ENCODE measurements around the gene STAC3.

DNA sequence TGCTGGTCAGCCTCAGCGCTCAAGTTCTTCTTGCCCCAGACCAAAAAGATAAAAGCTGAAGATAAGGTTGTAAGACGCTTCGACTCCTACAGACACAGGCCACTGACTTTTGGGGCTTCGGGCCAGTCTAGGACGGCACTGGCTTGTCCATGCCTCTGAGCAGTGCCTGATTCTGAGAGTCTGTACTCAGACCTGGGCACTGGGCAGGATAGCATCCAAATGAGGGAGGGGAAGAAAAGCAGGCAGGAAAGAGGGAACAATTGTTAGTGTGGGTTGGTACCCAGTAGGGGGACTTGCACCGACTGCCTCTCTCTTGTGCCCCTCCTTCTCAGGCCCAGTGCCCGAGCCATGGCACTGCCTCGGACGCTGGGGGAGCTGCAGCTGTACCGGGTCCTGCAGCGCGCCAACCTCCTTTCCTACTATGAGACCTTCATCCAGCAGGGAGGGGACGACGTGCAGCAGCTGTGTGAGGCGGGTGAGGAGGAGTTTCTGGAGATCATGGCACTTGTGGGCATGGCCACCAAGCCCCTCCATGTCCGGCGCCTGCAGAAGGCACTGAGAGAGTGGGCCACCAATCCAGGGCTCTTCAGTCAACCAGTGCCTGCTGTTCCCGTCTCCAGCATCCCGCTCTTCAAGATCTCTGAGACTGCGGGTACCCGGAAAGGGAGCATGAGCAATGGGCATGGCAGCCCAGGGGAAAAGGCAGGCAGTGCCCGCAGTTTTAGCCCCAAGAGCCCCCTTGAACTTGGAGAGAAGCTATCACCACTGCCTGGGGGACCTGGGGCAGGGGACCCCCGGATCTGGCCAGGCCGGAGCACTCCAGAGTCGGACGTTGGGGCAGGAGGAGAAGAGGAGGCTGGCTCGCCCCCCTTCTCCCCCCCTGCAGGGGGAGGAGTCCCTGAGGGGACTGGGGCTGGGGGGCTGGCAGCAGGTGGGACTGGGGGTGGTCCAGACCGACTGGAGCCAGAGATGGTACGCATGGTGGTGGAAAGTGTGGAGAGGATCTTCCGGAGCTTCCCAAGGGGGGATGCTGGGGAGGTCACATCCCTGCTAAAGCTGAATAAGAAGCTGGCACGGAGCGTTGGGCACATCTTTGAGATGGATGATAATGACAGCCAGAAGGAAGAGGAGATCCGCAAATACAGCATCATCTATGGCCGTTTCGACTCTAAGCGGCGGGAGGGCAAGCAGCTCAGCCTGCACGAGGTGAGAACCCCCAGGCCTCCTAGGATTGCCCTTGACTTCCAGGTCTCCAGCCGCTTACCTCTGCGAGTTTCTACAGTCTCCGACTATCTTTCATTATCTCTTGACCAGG is 2.3 kb downstream of the NAB2 start:
- RRBS: no CpG with 5 or more reads among the region's 41 CpGs

DNA sequence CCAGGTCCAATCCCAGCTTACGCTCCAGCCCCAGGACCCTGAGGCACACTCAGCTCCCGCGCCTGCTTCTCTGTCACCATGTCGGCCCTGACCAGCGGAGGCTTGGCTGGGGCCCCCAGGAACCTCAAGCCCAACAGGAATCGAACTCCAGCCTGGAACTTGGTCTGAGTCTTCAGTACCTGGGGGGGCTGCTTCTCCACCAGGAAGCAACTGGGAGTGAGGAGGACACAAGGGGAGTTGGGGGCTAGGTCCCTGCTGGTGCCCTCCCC is 6.1 kb downstream of the STAT6 start:
- RRBS: no CpG with 5 or more reads among the region's 6 CpGs

GRCh38 chr12:57133322-57133749 is 5.1 kb downstream of the LRP1 start:
- RRBS: no CpG with 5 or more reads among the region's 9 CpGs

DNA sequence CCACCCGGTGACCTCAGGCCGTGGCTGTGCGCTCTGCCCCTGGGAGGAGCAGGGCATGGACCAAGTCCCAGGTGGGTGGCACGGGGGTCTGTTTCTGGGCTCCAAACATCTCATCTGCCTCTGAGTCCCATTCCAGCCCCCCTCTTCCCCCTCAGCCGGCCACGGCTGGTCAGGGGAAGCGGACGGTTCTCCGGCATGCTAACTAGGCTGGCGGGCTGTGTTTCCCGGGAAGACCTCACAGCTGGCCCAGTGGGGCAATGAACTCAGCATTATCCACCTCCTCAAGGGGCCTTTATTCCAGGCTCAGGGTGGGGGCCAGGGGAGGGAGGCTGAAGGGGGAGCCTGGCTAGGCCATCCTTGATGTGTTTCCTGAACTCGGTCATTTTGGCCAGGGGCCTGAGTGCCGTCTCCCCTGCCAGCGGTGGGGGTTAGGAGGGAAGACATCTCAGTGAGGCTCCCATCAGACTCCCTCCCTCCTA is 7.7 kb downstream of the LRP1 start:
- RRBS: no CpG with 5 or more reads among the region's 14 CpGs

DNA sequence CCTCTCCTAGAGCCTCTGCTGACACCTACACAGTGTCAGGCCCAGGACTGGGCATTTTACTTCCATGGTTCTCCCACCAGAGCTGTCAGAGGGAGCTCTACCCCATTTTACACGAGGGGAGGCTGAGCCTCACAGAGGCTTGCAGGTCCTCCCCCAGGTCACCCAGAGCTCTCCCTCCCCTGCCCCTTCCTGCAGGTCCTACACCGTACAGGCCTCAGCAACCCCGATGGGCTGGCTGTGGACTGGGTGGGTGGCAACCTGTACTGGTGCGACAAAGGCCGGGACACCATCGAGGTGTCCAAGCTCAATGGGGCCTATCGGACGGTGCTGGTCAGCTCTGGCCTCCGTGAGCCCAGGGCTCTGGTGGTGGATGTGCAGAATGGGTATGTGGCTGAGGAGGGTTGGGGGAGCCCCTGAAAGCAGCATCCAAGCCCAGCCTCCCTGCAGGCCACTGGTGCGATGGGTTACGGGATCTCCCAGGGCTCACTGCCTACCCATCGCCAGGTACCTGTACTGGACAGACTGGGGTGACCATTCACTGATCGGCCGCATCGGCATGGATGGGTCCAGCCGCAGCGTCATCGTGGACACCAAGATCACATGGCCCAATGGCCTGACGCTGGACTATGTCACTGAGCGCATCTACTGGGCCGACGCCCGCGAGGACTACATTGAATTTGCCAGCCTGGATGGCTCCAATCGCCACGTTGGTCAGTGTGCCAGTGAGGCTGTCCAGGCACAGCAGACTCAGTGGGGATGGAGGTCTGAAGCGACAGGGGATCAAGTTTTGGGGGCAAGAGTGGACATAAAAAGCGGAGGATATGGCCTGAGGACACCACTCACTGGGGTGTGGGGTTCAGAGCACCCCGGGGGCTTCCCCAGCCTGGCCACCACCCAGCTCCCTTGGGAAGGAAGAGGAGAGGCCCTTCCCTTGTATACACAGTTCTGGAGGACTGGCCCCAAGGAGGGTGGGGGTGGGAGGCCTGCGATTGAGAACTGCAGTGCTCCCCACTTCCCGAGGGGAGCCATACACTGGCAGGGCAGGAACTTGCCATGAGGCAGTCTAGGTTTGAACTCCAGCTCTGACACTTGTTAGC is 18.3 kb upstream of the NXPH4 start:
- RRBS: no CpG with 5 or more reads among the region's 31 CpGs

DNA sequence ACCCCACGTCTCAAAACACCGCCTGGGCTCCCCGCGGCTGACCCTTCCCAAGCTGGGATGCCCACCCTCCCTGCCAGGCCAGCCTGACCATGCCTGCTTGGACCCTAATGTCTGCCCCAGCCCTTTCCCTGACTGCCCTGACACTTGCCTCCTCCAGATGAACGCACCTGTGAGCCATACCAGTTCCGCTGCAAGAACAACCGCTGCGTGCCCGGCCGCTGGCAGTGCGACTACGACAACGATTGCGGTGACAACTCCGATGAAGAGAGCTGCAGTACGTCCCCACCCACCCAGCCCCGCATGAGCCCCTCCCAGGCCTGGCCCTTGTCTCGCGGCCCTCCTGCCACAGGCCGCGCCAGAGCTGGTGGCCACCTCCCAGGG is 14.3 kb upstream of the NXPH4 start:
- RRBS: no CpG with 5 or more reads among the region's 21 CpGs

DNA sequence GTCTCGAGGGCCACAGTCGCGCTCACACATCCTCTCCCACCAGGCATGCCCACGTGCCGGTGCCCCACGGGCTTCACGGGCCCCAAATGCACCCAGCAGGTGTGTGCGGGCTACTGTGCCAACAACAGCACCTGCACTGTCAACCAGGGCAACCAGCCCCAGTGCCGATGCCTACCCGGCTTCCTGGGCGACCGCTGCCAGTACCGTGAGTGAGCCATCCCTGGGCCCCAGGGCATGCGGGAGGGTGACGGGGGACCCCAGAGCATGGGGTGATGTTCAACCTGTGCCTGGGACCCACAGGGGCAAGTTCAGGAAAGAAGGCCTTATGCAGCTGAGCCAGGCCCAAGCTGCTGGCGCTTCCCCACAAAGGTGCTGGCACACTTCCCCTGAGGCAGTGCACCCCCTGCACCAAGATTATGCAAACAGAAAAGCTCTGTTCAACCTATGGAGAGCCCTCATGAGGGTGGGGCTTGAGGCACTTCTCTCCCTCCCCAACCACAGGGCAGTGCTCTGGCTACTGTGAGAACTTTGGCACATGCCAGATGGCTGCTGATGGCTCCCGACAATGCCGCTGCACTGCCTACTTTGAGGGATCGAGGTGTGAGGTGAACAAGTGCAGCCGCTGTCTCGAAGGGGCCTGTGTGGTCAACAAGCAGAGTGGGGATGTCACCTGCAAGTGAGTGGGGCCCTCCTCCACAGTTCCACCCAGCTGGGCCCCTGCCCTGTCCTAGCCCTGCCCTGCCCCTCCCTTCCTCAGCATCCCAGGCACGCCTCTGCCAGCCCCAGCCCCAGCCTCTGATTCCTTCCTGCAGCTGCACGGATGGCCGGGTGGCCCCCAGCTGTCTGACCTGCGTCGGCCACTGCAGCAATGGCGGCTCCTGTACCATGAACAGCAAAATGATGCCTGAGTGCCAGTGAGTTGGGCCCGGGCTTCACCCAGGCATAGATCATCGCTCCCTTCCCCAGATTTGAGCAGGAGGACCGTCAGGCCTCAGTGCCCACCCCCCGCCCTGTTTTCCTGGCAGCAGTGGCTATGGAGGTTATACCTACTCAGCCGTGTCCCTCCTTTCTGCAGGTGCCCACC is 5.6 kb upstream of the NXPH4 start:
- RRBS: 89% methylated on average over 4 of the region's 32 CpGs

GRCh38 chr12:57224606-57225201 is 4.8 kb upstream of the SHMT2 start:
- RRBS: 7% methylated on average over 14 of the region's 44 CpGs

- RRBS: no CpG with 5 or more reads among the region's 30 CpGs
Observed at GRCh38 chr12:57226794-57227350, 2.6 kb upstream of the SHMT2 start.

GRCh38 chr12:57229870-57230310 is 379 bp downstream of the SHMT2 start:
- RRBS: 1% methylated on average over 6 of the region's 24 CpGs

DNA sequence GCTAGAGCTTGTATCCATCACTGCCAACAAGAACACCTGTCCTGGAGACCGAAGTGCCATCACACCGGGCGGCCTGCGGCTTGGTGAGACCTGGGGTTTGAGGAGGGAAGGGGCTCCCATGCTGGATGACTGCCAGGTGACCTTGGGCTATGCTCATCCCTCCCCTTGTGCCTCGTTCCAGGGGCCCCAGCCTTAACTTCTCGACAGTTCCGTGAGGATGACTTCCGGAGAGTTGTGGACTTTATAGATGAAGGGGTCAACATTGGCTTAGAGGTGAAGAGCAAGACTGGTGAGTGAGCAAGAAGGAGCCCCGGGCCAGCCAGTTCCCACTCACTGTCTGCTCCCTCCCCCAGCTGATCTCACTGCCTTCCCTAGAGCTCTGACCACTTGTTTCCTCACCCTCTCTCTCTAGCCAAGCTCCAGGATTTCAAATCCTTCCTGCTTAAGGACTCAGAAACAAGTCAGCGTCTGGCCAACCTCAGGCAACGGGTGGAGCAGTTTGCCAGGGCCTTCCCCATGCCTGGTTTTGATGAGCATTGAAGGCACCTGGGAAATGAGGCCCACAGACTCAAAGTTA is 3.0 kb downstream of the NDUFA4L2 start:
- RRBS: 82% methylated on average over 2 of the region's 11 CpGs

DNA sequence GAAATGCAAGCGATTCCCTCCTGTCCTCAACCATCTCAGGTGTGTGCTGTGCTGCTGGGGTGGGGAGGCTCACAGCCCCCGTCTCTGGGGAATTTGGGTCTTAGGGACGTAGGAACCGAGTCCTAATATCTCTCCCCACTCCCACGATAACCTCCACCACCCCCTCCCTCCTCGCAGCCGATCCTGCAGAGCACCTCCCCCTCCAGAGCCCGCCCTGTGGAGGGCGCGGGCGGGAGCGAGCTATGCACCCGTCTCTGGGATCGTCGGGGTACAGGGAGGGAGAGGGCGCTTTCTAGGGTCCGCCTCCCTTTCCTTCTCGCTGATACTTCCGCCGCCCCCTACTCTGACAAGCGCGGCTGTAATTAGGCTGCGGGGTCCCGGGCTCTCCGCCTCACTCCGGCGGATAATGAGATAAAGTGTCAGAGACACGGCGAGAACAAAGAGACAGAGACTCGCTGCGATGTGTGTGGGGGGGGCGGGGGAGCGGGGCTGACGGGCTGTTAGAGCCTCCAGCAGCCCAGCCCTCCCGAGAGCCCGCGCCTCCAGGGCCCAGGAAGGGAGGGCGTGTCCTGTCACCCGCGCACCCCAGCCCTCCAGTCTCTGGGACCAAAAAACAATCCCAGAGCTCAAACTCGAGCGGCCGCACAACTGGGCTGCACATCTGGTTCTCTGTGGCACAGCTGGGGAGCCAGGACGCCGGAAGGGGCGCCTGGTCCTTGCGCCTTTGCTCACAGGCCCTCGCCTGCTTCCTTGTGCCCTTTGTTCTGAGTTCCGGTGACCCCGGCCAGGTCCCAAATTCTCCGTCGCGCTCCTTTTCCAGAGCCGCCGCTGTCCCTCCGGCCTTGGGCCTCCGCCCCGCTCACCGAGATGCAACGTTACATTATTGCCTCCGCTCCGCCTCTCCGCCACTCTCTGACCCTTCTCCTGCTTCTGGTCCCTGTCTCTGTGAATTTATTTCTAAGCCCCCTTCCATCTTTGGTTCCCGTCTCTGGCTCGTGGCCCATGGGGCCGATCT is 1.3 kb upstream of the NDUFA4L2 start:
- RRBS: 5% methylated on average over 12 of the region's 66 CpGs

GRCh38 chr12:57250811-57251522 is at the start of gene STAC3:
TSS of gene STAC3 (minus strand) at chr12:57251187.
- RRBS: no CpG with 5 or more reads among the region's 9 CpGs

GRCh38 chr12:57283673-57284100 is 32.7 kb upstream of the STAC3 start:
- RRBS: no CpG with 5 or more reads among the region's 11 CpGs

GRCh38 chr12:57367502-57368154 is 63.2 kb downstream of the R3HDM2 start:
- RRBS: no CpG with 5 or more reads among the region's 3 CpGs

GRCh38 chr12:57439062-57439550 is 4.5 kb downstream of the INHBC start:
- RRBS: no CpG with 5 or more reads among the region's 2 CpGs

- RRBS: no CpG with 5 or more reads among the region's 8 CpGs
Observed at GRCh38 chr12:57474658-57475145, 5.0 kb downstream of the ARHGAP9 start.

DNA sequence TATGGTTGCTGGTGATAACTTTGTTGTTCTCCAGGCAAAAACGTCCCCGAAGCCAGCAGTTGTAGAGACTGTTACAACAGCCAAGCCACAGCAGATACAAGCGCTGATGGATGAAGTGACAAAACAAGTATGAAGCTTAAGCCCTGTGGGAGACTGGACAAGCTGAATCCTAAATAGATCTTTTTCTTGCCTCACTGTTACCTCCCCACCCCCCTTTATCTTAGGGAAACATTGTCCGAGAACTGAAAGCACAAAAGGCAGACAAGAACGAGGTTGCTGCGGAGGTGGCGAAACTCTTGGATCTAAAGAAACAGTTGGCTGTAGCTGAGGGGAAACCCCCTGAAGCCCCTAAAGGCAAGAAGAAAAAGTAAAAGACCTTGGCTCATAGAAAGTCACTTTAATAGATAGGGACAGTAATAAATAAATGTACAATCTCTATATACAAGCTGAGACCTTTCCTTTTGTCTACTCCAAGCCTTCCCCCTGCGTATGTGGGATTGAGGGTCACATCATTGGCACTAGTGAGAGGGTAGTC is 4.0 kb downstream of the DDIT3 start:
- RRBS: no CpG with 5 or more reads among the region's 8 CpGs

DNA sequence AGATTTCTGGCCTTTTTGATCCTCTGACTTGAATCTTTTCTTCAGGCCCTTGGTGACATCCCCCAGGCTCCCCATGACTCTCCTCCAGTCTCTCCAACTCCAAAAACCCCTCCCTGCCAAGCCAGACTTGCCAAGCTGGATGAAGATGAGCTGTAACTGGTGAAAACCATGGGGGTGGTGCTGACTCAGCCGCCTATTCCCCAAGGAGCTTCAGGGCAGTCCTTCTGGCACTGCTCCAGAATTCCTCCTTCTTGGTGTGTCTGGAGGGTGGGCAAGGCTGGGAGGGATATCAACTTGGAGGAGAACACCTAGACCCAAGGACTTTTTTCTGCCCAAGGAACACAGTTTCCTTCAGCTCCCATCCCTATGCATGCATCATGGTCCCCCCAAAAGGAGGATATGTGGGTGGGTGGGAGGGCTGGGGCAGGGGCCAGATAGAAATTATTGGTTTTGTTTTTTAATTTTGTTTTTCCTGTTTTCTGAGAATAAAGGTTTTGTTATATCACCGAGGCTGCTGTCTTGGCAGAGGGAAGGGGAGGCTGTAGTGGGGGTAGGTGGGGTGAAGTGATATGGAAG is 5.6 kb downstream of the ARHGEF25 start:
- RRBS: no CpG with 5 or more reads among the region's 2 CpGs

DNA sequence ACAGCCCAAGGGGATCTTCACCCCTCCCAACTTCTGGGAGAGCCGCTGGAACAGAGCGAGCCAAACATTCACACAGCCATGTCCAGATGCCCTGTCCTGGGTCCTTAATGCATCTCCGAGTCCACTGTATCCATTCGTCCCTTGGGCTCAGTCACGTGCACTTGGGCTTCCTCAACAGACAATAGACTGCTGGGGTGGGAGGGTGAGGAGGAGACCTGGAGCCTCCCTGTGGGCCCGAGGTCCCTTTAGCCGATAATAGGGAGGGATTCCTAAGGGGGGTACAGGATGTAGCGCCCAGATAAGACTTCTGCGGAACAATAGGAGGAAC is 6.7 kb downstream of the ARHGEF25 start:
- RRBS: no CpG with 5 or more reads among the region's 9 CpGs